Astrocyte (in vitro differentiated cells and primary cell): ENCODE measurements around a stretch of chr14.

- PRO-cap = no peak
- RRBS, 2 experiments = no CpG with 5 or more reads among the region's 5 CpGs
Measured at GRCh38 chr14:45219742-45220416, 33.1 kb downstream of the MIS18BP1 start.

DNA sequence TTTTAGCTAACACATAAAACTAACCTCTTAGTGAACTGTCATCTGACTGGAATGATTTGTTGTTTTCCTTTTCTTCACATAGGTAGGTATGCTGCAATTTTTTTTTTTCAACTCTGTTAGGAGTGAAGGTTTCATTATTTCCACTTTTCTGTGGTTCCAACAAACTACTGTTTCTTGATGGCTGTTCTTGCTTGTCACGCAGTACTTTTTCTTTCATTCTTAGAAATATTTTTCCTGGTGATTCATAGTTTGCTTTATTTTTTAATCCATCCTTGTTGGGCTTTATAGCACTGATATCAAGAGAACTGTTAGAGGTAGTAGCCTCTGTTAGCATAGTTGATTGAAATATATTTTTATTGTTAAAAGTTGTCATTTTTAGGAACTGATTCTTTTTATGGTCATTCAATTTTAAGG, 6.3 kb downstream of the MIS18BP1 start:
- PRO-cap = no peak
- RRBS, 2 experiments = no CpG with 5 or more reads among the region's 1 CpG

DNA sequence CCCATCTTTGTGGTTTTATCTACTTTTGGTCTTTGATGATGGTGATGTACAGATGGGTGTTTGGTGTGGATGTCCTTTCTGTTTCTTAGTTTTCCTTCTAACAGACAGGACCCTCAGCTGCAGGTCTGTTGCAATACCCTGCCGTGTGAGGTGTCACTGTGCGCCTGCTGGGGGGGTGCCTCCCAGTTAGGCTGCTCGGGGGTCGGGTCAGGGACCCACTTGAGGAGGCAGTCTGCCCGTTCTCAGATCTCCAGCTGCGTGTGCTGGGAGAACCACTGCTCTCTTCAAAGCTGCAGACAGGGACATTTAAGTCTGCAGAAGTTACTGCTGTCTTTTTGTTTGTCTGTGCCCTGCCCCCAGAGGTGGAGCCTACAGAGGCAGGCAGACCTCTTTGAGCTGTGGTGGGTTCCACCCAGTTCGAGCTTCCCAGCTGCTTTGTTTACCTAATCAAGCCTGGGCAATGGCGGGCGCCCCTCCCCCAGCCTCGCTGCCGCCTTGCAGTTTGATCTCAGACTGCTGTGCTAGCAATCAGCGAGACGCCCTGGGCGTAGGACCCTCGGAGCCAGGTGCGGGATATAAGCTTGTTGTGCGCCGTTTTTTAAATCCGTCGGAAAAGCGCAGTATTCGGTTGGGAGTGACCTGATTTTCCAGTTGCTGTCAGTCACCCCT, 635.5 kb upstream of the MIS18BP1 start:
- PRO-cap = no peak
- RRBS, 2 experiments = no CpG with 5 or more reads among the region's 22 CpGs

DNA sequence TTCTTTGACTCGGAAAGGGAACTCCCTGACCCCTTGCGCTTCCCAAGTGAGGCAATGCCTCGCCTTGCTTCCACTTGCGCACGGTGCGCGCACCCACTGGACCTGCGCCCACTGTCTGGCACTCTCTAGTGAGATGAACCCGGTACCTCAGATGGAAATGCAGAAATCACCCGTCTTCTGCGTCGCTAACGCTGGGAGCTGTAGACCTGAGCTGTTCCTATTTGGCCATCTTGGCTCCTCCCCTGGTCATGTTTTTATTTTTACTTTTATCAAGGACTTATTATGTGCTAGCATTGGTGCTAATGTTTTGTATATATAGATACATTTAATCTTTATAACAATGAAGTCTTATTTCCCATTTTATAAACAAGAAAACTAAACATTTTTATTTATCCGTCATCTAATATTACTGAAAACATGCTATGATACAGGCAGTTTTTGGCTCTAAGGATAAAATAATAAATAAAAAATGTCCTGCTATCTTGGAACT, 636.1 kb upstream of the MIS18BP1 start:
- PRO-cap = no peak
- RRBS, 2 experiments = no CpG with 5 or more reads among the region's 14 CpGs

- PRO-cap = no peak
- RRBS, 2 experiments = no CpG with 5 or more reads among the region's 17 CpGs
Measured at GRCh38 chr14:47104505-47105084, 453.0 kb upstream of the RPL10L start.

GRCh38 chr14:48267658-48268358, 592.4 kb upstream of the MDGA2 start:
- PRO-cap = no peak
- RRBS, 2 experiments = no CpG with 5 or more reads among the region's 12 CpGs

- PRO-cap = no peak
- RRBS, 2 experiments = no CpG with 5 or more reads among the region's 5 CpGs
Measured at GRCh38 chr14:49577240-49578029, 8.7 kb downstream of the RPS29 start.

- PRO-cap = no peak
- RRBS, 2 experiments = no CpG with 5 or more reads among the region's 12 CpGs
Measured at GRCh38 chr14:49830967-49832054, 21.3 kb downstream of the NEMF start.

- PRO-cap = no peak
- RRBS, 2 experiments = no CpG with 5 or more reads among the region's 8 CpGs
Measured at GRCh38 chr14:49840545-49840942, 12.0 kb downstream of the NEMF start.

DNA sequence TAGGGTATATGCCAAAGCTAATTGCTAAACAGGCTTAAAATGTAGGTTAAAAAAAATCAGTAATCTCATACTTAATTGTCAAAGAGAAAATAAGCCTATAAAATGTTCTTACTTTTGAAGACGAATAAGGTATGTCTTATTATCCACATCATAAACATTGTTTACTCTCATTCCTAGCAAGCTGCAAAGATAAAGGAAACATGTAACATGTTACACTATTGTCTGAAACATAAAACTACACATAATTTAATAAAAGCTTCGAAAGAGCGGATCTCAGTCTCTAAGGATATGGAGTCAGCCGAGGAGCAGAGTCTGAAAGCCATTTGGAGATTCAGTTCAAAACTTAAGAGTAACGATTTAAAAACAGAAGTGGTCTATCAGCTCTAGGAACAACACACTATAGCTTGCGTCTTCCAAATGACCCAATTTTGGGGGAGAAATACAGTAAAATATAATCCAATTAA, 861 bp downstream of the NEMF start:
- PRO-cap = no peak
- RRBS, 2 experiments = no CpG with 5 or more reads among the region's 6 CpGs

DNA sequence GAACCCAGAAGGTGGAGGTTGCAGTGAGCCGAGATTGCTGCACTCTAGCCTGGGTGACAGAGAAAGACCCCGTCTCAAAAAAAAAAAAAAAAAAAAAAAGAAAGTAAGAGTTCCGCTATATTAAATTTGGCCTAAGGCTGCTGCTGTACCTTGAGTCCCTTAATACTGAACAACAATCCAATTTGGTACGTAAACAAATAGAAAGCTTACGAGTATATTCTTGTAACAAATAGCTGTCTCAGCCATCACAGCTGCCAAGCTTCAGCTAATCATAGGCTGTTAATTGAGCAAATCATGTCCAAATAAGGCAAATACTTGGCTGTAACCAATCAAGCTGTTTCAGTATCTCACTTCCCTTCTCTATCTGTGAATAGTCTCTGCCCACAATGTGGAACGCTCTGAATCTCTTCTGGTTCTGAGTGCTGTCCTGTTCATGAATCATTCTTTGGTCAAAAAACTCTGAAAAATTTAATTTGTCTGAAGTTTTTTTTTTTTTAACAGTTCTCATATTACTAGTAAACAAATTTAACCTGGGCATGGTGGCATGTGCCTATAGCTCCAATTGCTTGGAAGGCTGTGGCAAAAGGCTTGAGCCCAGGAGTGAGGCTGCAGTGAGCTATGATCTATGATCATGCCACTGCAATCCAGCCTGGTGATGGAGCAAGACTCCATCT, 5.8 kb upstream of the NEMF start:
- PRO-cap = no peak
- RRBS, 2 experiments = no CpG with 5 or more reads among the region's 6 CpGs

GRCh38 chr14:49865441-49865735, 12.8 kb upstream of the NEMF start:
- PRO-cap = no peak
- RRBS, 2 experiments = no CpG with 5 or more reads among the region's 4 CpGs

DNA sequence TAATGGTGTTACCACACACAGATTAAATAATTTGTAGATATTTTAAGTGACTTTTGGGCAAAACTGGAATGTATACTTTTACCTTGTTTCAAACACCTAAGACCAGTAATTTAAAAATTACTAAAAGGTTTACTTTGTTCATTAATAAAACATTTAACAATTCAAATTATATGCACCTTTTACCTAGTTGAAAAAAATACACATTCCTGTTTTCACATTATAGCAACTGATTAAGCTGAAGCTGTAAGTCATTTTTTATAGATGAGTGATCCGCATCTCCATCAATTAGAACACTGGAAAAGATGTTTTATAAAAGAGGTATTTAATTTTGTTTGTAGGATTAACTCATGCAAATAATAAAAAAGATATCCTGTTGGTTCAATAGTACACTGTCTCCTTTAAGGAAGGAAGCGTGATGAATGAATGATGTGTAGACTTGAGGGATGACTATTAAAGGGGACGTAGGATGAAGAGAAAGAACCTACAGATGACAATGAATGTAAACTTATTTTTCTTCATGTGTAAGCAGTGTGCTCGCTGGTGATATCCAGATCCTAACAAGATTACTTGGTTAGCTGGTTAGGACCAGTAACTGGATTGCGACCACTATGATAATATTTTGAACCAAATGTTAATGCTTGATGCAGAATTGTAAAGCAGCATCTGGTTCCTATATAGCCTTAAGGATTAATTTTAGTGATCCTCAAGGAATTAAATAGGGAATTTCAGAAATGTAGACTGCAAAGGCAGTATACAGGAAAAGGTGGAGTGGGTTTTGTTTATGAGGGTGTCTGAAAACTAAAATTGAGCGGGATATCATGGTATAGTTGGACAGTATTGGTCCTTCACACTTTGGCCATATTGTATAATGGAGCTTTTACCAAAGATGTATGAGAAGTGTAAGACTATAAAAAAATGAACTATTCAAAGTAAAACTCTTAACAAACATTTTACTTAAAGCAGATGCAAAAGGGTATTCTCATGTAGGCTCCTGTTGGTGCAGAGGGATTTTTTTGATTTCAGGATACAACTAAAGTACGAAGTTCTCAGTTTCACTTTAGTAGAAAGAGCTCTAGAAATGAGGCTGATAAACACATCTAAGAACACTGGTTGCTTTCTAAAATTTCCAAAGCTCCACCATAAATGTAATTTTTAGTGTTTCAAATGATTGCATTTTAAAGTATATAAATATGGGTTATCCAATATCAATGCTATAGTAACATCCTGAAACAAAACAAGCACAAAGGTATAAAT, 2.7 kb downstream of the ARF6 start:
- PRO-cap = no peak
- RRBS, 2 experiments = no CpG with 5 or more reads among the region's 7 CpGs

DNA sequence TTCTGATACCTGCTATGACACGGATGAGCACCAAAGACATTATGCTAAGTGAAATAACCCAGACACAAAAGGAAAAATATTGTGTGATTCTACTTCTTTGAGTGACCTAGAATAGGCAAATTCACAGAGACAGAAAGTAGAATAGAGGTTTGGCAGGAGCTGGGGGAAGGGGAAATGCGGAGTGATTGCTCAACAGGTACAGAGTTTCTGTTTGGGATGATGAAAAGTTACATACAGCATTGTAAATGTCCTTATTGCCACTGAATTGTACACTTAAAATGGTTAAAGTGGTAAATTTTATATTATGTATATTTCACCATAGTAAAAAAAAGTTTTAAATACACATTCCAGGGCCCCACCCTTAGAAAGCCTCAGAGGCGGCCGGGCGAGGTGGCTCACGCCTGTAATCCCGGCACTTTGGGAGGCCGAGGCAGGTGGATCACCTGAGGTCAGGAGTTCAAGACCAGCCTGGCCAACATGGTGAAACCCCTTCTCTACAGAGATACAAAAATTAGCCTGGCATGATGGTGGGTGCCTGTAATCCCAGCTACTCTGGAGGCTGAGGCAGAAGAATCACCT, 72.3 kb downstream of the ARF6 start:
- PRO-cap = no peak
- RRBS, 2 experiments = no CpG with 5 or more reads among the region's 8 CpGs

DNA sequence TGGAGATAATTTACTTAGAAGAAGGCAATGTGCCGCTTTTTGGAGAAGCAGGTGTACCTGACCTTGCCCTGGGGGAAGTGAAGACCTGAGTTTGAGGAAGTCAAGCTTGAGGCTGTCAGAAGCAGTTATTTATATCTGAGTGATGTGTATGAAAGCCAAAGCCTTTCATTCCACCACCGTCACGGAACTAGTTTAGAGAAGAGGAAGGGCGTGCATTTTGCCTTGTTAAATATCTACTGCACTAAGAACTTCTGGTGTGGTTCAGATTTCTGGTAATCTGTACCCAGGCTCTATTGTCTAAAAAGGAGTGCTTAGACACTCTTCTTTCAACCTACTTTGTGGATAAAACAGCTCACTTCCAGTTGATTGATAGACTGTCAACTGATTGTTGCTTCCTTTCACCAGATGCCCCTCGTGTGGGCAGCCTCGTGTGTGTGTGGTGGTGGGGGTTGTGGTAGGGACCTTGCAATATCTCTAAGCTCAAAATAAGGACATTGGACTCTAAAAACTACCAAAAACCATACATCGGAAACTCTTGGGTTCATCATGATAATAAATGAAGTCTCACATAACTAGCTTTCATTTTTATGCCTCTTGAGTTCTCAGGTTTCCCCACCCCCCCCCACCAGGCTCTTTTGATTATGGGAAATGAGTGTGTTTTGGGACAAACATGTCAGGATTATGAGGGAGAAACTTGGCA, 78.5 kb downstream of the ARF6 start:
- PRO-cap = no peak
- RRBS, 2 experiments = no CpG with 5 or more reads among the region's 7 CpGs

DNA sequence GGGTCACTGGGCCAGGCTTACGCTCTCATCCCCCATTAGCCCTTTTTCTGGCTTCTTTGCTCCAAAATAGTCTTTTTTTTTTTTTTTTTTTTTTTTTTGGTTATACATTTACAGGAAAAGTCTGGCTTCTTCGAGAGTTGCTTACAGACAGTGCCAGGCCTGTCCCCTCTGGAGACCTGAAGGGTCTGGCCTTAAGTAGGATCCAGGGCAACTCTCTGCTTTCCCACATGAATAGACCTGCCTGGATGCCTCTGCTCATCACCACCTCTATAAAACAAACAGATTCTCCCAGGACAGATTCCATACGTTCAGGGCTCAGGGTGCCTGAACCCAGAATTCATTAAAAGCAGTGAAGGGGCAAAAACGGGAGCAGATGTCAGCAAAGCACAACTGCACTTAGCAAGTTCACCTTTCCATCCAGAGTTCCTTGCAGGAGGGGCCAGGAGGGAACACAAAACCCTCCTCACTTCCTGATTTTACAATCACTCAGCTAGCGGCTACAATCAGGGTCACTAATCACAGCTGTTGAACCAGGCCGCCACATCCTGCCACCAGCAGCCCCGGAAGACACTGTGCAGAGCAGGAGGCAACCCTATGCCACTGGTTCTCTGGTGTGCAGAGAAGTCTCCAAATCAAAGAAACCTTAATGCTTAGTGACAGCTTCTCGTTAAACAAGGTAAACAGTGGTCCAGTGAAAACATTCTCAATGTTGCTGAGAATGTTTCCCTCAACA, 54.8 kb downstream of the VCPKMT start:
- PRO-cap = no peak
- RRBS, 2 experiments = no CpG with 5 or more reads among the region's 8 CpGs

DNA sequence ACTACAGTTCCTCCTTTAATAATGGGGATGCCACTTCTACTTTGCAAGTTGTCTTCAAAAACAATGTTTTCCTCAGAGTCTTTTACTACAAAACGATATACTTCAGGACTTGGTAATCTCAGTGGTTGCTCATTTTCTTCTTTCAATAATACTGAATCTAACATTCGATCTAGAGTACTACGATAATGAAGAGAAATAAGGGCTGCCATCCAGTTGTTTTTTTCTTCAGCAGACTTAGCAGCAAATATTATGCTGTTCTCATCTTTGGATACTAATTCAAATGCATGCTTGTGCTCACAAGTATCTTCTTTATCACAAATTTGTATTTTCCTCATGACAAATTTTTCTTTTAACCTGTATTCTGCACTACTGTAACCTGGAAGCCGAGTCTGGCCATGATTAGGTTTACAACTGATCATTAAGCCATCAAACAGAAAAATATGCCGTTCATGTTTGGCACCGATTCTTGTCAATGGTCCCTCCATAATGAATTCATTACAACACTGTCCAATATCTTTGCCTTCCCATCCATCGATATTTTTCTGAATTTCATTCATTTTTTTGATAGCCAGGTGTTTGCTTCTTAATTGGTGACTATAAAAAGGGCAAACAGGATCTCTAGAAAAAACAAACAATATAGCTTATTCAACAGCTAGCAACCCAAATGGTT, 43.2 kb upstream of the VCPKMT start:
- PRO-cap = no peak
- RRBS, 2 experiments = no CpG with 5 or more reads among the region's 7 CpGs

DNA sequence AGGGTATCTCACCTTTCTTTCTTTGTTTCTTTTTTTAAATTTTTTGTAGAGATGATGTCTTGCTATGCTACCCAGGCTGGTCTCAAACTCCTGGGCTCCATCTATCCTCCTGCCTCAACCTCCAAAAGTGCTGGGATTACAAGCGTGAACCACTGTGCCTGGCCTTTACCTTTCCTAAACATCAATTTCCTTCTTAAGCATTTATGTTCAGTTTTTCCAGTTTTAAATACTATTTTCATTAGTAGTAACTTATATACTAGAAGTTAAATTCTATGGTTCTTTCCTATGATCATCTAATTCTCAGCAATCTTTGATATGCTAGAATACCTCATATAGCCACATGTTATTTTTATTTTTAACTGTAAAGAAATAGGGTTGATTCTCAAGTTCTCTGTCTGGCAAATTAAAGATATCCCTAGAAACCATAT, 38.2 kb downstream of the SOS2 start:
- PRO-cap = no peak
- RRBS, 2 experiments = no CpG with 5 or more reads among the region's 1 CpG

GRCh38 chr14:50399688-50400103, 3.0 kb upstream of the CDKL1 start:
- PRO-cap = no peak
- RRBS, 2 experiments = no CpG with 5 or more reads among the region's 5 CpGs

- PRO-cap = no peak
- RRBS, 2 experiments = no CpG with 5 or more reads among the region's 3 CpGs
Measured at GRCh38 chr14:50531370-50531699, 1.0 kb downstream of the MAP4K5 start.